ENCODE results near the gene CPNE1.

DNA sequence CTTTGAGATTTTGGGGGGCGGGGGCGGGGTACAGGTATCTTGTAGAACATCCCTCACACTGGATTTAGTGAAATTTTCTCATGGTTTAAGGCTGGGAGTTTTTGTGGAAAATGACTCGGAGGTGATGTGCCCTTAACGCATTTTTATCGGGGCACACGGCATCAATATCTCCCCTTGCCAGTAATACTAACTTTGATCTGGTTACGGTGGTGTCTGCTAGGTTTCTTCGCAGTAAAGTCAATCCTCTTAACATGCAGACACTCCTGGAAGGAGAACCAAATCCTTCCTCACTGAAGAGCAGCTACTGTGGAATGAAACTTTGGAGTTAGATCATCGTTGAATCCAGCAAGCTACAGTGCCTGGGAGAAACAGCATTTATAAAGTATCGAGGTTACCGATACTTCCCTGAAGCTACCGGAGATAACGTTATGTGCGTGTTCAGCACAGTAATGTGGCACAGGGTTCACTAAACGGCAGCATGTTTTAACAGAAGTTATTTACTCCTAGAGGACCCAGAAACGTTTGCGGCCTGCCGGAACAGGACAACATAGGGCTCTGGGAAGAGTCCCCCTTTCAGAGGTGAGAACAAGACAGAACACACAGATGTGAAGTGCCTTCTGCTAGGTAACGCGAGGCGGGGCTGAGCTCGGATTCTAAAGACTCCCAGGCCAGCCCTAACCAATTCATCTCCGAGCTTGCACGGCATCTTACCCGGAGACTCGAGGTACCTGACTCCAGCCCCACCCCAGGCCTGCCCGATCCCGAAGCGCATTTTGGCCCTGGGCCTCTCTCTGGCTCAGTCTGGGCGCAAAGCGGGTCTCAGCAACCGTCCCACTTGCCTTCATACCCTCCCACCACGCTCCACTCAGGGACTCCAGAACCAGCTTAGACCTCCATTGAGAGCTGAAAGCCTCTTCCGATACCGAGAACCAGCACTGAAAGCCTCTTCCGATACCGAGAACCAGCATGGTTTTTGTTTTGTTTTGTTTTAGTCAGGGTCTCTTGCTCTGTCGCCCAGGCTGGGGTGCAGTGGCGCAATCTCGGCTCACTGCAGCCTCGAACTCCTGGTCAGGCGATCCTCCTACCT is 957 bp upstream of the DYNLRB1 start:
- PRO-cap, result bidirectional peak, plus-strand start at position 772 of the sequence, minus-strand start at position 592 of the sequence
- RAMPAGE, long total RNA, result no peak

GRCh38 chr20:34558008-34558087 is 670 bp upstream of the MAP1LC3A start:
- PRO-cap, result no peak
- RAMPAGE, long total RNA, result no peak

- PRO-cap, result bidirectional peak, plus-strand start at chr20:34558108, minus-strand start at chr20:34558117
- RAMPAGE, long total RNA, result no peak
These were observed 566 bp upstream of the MAP1LC3A start for GRCh38 chr20:34558088-34558215.

DNA sequence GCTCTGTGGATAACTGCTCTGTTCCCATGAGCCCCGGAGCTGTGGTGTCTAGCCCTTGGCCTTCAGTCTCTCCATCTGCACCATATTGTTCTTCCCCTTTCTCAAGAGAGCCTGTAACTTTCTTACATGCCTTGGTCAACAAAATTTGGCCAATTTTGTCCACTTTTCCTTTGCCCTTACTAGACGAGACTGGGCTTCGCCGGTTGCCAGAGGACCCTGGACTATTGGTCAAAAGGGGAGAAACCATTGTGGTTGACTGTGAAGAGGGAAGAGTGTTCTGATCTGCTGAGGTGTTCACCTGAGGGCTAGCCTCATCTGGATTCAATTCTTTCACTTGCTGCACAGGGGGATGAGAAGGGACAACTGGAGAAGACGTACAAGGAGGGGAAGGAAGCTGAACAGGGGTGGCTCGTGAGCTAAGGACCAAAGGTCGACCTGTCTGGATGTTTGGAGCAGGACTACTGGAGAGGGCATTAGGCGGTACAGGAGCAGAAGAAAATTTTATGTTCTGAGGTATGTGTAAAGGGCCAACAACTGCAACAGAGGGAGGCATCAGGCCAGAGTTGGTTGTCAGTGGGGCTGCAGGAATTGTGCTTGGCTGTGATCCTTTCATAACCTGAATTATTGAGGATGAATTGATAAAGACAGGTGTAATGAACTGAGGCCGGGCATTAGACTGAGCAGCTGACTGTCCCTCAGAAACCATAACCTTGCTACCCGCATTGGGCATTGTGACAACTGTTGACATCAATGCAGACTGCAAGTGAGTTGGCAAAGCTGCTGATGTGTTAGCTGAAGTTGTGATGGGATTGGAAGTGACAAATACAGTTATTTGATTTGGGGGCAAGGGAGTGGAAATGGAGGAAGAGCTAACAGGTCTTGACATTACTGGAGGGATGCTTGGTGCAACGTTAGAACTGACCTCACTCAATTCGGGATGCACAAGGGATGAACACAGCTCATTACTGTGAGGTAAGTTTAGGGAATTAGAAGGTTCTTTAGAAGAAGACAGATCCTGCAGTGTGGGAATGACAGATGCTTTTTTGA is 36.8 kb downstream of the TP53INP2 start:
- PRO-cap, result no peak
- RAMPAGE, long total RNA, result no peak

DNA sequence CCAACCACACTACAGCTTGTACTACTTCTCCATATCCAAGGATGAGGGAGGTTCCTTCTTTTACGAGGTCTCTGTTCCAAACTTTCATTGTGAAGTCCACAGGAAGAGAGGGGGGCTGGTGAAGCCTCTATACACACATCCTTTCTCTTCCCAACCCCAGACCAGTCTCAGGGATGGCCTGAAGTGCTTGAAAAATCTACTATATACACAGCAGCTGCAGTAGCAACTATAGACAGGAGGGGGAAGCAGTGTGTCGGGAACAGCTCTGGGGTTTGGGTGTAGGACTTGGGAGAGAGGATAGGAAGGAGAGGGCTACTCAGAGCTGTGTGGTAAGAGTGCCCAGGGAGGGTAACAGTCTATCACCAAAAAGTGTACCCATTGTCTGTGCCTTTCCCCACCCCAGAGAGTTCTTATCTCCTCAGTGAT is 1.3 kb upstream of the GGT7 start:
- PRO-cap, result bidirectional peak, plus-strand start at position 307 of the sequence, minus-strand start at position 169 of the sequence
- RAMPAGE, long total RNA, result no peak

DNA sequence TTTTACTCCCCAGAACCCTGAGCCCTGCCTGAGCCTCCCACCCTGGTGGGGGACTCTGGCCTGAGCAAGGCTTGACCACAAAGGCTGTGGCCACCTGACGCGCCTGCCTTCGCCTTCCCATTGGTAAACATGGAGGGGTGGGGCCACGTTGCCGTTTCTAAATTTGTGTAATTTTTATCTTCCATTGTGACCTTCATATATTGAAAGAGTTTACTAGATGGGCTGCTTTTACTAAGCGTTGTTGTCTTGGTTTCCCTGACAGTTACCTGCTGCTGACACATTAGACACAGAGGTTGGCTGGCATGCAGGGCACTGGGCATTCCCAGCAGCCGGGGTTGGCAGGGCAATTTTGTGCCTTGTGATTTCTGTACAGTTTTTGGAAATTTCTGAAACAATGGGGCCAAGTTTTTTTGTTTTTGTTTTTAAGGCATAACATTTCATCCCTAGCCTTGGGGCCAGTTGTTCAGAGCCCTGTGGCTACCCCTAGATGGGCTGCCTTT is 27.0 kb downstream of the MYH7B start:
- PRO-cap, result no peak
- RAMPAGE, long total RNA, result no peak

DNA sequence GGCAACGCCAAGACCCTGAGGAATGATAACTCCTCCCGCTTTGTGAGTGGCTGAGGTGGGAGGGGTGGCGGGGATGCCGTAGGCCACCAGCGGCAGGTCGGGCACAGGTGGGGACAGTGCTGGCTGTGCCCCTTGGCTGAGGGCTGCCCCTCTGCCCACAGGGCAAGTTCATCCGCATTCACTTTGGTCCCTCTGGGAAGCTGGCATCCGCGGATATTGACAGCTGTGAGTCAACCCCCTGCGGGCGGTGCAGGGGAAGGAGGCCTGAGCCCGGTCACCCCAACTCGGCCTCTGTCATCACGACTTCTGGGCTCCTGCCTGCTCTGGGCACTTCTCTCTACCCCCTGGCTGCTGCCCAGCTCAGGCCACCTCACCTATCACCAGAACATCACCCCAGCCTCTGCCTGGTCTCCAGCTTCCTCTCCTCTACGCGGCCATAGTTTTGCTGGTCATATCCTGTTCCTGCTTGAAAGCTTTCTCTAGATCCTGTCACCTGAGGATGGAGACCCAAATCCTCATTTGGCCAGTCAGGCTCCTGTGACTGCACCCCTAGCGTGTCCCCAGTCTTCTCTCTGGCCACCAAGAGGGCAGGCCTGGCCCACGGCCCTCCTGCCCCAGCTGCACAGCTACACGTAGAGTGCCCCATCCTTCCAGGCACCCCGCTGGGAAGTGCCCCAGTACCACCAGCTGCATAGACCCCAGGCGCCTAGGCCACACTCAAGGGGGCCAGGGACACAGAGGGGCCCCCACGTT is 29.4 kb downstream of the MYH7B start:
- PRO-cap, result no peak
- RAMPAGE, long total RNA, result no peak

- PRO-cap, result no peak
- RAMPAGE, long total RNA, result no peak
These were observed 25.3 kb upstream of the TRPC4AP start for GRCh38 chr20:35117849-35118402.

- PRO-cap, result no peak
- RAMPAGE, long total RNA, result no peak
These were observed 27.0 kb downstream of the EDEM2 start for GRCh38 chr20:35120049-35120602.

- PRO-cap, result bidirectional peak, plus-strand start at chr20:35250810, minus-strand start at chr20:35250757
- RAMPAGE, long total RNA, result no peak
These were observed 24.2 kb downstream of the MMP24 start for GRCh38 chr20:35250669-35251113.

DNA sequence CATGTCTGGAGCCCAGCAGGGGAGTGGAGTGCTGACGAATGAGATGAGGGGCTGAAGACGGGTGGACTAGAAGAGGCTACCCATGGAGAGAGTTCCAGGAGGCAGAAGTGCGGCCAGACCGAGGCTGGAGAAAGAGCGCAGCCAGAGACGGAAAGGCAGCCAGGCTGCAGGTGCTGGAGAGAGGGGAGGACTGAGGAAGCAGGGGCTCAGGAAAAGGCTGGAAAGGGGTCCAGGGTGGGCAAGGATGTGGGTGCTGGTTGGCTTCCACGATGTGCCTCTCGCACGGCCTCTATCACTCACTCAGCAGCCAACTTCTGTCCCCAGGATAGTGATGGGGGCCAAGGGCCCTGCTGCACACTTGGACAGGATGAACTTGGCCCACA is 565 bp upstream of the EIF6 start:
- PRO-cap, result no peak
- RAMPAGE, long total RNA, result no peak

DNA sequence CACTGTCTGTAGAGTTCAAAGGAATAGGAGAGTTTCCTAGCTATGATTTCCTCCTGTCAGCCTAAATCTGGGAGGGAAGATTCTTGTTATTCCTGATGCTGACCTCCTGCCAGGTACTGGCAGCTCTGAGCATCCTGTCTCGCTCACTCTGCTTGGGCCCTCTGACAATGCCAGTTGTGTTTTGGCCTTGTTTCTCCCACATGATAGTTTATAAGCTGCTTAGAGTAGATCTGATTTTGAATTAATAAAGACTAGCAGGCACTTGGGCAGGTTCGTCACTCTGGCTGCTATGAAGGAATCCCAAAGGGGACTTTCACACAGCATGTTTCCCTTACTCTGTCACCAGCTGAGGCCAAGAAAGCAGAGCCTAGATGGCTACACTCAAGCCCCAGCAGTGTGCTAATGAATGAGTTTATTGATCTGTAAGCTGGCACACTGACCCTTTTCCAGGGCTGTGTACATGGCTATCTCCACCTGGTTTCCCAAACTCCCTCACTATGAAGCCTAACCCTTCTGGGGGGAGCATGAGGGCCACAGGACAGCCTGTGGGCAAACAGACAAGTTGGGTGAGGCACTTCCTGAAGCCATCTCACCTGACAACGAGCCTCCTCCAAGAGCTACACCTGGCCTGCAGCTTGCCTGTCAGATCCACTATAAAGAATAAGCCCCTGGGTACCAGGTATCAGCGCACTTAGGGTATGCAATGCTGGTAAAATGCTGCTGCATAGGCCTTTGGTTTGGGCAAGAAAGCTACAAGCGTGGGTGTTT is 52.2 kb downstream of the UQCC1 start:
- PRO-cap, result no peak
- RAMPAGE, long total RNA, result no peak

DNA sequence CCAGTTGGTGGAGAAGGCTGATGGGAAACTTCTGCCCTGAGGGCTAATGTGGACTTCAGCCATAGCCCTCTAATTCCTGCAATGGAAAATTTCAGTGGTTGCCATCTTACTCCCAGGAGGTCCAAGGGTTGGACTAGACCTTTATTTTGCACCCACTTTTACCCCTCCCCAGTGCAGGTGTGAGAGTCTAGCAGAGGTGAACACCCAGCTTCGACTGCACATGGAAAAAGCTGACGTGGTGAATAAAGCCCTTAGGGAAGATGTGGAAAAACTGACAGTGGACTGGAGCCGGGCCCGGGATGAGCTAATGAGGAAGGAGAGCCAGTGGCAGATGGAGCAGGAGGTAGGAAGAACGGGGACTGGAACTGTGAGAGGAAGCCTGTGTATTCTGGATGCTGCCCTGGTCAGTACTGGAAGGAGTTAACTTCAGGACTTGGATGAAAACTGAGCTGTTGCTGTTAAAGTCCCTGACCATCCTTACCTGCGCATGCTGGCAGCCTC is 10.5 kb downstream of the CEP250 start:
- PRO-cap, result no peak
- RAMPAGE, long total RNA, result no peak

DNA sequence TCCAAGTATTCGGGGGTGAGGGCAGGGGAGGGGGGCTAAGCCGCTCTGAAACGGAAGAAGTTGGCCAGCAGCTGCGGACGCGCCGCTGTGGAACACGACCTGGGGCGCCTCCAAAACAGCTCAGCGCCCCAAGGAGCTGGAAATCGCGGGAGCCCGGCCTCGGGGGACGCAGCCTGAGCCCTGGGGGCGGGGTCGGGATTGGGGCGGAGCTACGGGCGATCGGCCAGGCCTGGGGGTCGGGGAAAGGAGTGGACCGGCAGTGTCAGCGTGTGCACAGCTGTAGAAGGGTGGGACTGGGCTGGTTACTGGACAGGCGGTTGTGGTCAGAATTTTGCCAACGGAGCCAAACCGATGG is 14.6 kb upstream of the SPAG4 start:
- PRO-cap, result bidirectional peak, plus-strand start at position 259 of the sequence, minus-strand start at position 182 of the sequence
- RAMPAGE, long total RNA, result no peak

- PRO-cap, result bidirectional peak, plus-strand start at chr20:35664504, minus-strand start at chr20:35664645; bidirectional peak, plus-strand start at chr20:35665042, minus-strand start at chr20:35664900
- RAMPAGE, long total RNA, result start-site peak on the minus strand at chr20:35664893-35664916, 820 and 165 reads in 2 replicates
These were observed at the start of gene CPNE1 for GRCh38 chr20:35664382-35665201. TSS of gene CPNE1 (minus strand) at chr20:35664900.

- PRO-cap, result bidirectional peak, plus-strand start at chr20:35698876, minus-strand start at chr20:35698544
- RAMPAGE, long total RNA, result no peak
These were observed 853 bp downstream of the NFS1 start for GRCh38 chr20:35698282-35698715.

- PRO-cap, result no peak
- RAMPAGE, long total RNA, result no peak
These were observed 1.3 kb downstream of the ROMO1 start for GRCh38 chr20:35700298-35701055.

DNA sequence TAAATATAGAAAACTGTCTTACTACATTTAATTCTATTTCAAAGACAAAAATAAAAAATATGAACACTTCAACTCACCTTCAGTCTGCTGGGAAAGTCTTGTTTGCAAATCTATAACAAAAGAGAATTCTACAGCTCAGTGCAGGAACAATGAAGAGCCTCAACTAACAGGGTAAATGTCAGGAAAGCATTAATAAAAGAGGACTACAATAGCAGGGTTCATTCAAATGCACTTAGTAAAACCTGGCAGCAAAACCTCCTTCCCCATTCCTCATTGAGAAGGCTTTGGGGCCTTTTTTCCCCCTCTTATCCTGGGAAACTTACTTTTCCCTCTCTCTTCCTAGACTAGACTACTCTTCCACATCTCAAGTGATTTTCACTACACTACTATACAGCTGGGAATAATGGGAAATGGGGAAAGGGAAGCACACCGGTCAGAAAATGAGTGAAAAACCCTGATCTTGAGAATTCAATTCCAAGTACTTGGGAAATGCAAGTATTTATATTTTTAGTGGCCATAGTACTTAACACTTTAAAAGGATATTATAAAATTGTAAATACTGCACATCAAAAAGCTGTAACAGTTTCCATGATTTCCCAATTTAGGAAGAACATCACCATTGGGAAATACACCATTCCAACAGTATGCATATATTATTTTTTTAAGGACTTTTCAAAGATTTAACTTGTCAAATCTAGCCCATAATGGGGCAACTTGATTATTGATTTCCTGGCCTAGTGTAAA is 10.1 kb downstream of the ROMO1 start:
- PRO-cap, result unidirectional peak, minus-strand start at position 350 of the sequence
- RAMPAGE, long total RNA, result no peak

- PRO-cap, result no peak
- RAMPAGE, long total RNA, result no peak
These were observed 13.0 kb downstream of the ROMO1 start for GRCh38 chr20:35711905-35712841.

DNA sequence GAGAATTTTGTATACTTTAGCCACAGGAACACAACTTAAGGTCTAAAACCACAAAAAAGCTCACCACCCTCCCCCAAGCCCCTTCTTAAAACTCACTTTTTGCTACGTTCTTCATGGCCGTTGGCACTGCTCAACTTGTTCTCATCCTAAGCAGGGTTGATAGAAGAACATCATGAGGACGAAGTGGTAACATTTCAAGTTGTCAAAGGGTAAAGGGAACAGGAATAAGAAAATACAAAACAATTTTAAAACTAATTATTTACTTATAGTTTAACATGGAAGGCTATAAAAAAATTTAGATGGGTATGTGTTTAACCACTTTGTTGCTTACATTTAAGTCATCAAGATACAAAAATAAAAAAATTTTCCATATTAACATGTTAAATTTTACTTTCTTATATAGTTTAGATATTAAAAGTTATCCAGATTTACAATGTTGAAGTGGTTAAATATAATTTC is 3.2 kb downstream of the RBM39 start:
- PRO-cap, result no peak
- RAMPAGE, long total RNA, result no peak